AG09309 (cell line): ENCODE measurements around the genes PDP2, RRAD and RIPOR1.

GRCh38 chr16:66722672-66723949 is 26.6 kb upstream of the CMTM4 start:
- RRBS = no CpG with 5 or more reads among the region's 11 CpGs

DNA sequence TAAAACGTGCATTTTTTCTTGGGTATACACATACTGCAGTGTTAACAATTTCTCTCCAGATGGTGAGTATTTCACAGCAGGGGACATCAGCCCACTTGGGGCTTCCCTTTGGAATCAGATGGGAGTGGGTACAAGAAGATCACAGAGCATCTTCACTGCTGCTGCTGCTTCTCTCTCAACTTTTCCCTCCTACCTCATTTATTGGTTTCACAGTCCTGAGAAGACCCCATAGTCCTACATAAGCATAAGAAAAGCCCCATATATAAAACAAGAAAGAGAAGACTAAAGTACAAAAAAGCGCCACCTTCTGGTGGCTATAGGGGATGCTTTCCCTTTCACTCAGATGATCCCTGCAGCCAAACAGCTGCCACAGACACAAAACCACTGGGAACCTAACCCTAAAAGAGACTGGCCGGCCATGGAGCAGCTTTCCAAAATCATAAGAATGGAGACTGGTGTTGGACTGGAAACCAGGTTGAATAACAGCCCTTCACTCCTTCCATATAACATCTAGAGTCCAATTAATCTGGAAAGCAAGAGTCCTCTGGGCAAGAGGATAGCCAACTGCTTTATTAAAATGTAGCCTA is 11.5 kb downstream of the DYNC1LI2 start:
- RRBS = no CpG with 5 or more reads among the region's 3 CpGs

DNA sequence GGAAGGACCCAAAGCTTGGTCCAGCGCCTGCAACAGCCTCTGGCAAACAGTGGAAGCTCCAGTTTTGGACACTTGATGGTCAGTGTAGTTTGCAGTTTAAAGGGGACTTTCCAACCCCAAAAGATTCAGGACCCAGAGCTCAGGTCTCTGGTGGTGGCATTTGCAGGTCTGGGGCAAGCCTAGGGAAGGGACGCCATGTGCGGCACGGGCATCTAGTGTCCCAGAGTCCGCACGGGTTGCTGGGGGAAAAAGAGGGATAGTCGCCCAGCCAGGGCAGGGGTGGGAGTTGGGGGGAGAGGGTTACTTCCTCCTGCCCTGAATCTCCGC is 305 bp upstream of the CA7 start:
- RRBS = no CpG with 5 or more reads among the region's 8 CpGs

- RRBS = 5% methylated on average over 5 of the region's 88 CpGs
Measured at GRCh38 chr16:66880177-66881562, at the start of gene PDP2. Gene PDP2 (plus strand): TSS chr16:66880515.

GRCh38 chr16:66925397-66925982 is at the start of gene RRAD:
Gene RRAD (minus strand): TSS chr16:66925535.
- RRBS = 3% methylated on average over 3 of the region's 36 CpGs

- RRBS = no CpG with 5 or more reads among the region's 3 CpGs
Measured at GRCh38 chr16:67067585-67068224, 38.8 kb downstream of the CBFB start.

DNA sequence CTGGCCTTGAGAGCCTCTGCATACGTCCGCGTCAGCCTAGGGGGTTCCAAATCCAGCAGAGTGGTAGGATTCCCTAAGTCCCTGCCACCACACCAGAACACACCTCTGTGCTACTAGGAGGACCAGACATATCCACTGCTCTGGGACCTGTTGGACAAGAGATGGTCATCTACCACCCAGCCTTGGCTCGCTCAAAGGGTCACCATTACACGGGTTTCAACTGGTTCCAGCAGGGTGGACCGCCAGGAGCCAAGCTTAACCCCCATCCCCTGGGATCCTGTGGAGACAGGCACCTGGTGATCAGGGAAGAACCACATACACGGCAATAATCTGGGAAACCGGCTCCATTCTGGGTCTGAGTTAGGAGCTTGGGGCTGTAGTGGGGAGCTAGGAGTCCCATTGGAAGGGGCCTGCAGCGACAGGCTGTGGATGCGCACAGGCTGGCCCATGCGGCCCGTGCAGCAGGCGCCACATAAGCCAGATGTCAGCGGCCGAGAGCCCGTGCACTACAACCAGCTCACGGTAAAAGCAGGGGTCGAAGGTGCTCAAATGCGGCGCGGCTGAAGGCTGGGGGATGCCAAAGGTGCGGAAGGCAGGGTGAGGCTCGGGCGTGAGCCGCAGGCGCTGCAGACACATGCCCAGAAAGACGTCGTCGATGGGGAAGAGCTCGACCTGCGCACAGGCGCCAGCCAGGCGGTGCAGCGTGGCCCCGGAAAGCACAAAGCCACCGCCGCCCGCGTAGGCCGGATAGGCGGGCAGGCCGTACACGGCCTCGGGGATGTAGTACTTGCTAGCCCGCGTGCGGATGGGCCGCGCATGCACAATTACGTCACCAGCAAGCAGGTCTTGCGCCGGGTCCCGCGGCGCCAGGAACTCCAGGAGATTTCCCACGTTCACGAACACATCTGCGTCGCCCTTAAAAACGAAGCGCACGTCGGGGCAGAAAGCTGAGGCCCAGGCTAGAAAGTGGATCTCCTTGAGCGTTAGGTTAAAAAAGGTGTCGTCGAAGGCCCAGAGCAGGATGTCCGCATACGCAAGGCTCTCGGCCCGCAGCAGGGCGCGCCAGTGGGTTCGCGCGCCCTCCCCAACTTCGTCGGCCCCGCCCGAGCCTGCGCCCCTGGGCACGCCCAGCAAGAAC is 1.5 kb downstream of the B3GNT9 start:
- RRBS = no CpG with 5 or more reads among the region's 81 CpGs

DNA sequence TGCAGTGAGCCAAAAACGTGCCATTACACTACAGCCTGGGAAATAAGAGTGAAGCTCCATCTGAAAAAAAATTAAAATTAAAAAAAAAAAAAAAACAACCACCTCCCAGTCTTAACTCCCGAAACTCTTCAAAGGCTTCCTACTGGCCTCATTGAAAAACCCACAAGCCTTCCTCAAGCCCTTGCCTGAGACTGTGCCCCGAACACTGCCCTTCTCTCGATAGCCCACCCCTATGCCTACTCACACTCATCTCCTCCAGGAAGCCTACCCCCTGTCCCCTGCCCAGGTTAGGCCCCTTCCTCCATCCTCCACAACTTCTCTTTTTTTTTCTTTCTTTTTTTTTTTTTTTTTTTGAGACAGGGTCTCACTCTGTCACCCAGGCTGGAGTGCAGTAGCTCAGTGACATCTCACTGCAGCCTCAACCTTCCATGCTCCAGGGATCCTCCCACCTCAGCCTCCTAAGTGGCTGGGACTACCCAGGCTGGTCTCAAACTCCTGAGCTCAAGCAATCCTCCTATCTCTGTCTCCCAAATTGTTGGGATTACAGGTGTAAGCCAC is 2.9 kb upstream of the B3GNT9 start:
- RRBS = no CpG with 5 or more reads among the region's 4 CpGs

DNA sequence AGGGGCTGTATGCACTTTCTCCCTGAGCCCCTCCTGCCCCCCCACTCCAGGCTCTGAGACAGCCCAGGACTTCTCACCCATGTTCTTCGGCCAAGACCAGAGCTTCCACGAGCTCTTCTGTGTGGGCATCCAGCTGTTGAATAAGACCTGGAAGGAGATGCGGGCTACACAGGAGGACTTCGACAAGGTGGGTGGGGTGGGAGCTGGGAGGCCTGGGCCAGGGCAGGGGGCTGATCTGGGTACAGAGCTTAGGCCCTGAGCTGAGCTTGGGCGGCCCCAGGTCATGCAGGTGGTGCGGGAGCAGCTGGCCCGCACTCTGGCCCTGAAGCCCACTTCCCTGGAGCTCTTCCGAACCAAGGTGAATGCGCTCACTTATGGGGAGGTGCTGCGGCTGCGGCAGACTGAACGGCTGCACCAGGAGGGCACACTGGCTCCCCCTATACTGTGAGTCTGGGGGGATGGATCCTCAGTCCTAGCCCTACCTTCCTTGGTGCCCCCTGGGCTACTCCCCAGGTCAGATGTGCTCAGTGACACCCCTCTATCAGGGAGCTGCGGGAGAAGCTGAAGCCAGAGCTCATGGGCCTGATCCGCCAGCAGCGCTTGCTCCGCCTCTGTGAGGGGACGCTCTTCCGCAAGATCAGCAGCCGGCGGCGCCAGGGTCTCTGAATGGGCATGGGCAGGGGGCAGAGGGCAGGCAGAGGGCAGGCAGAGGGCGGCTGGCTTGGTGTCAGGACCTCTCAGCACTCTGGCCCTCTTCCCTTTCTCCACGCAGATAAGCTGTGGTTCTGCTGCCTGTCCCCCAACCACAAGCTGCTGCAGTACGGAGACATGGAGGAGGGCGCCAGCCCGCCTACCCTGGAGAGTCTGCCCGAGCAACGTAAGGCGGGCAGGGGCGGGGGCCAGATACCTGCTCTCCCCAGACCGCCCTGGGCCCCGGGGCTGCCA is 3.7 kb downstream of the ELMO3 start:
- RRBS = 92% methylated on average over 1 of the region's 32 CpGs

DNA sequence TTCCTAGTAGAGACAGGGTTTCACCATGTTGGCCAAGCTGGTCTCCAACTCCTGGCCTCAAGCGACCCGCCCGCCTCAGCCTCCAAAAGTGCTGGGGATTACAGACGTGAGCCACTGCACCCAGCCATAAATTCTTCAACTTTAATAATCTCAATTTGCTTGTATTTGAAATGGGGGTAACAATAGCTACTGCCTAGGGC is 5.6 kb upstream of the ZDHHC1 start:
- RRBS = no CpG with 5 or more reads among the region's 4 CpGs

DNA sequence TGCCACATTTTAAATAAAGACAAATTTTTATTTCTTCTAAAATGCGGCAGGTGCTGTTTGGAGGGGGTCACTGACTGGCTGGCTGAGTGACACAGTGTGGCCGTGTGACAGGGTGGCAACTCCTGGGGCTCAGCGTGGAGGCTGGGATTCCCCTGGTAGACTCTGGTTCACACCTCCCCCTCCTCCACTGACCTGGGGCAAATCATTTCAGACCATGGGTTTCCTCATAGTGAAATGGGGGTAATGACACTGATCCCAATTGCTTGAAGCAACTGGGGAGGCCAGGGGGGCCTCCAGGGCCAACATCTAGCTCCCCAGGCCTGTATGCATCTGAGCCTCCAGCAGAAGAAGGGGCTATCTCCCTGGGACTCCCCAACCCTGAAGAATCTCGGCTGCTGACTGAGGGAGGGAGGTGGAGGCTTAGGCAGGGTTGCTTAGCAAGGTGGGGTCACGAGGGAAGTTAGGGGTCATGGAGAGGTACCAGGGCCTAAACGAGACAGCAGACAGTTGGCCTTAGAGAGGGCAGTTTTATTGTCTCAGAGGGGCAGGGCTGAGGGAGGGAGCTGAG is 6.7 kb downstream of the HSD11B2 start:
- RRBS = no CpG with 5 or more reads among the region's 6 CpGs

GRCh38 chr16:67448337-67448981 is 17.5 kb downstream of the HSD11B2 start:
- RRBS = no CpG with 5 or more reads among the region's 9 CpGs

DNA sequence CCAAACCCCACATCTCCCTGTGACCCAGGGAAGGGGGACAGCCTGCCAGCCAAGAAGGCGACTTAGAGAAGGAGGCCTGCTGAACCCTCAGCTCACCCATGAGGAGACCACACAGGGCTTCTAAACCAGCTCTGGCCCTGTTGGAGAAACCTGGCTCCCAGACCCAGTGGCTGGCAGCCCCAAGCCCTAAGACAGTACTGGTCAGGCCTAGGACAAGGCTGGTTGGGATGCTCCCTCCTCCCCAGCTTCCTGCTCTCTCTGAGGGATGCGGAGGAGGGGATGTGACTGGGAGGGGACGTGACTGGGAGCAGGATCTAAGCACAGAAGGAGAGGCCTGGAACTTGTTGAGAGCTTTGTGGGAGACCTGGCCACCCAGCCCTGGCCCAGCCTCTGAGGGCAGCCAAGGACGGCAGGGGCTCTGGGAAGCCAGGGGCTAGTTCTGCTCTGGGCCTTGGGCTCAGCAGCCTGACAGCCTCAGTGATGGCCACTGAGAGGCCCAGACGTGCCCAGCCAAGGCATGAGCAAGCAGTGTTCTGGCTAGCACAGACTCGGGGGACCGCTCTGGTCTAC is 22.9 kb downstream of the ATP6V0D1 start:
- RRBS = no CpG with 5 or more reads among the region's 7 CpGs

DNA sequence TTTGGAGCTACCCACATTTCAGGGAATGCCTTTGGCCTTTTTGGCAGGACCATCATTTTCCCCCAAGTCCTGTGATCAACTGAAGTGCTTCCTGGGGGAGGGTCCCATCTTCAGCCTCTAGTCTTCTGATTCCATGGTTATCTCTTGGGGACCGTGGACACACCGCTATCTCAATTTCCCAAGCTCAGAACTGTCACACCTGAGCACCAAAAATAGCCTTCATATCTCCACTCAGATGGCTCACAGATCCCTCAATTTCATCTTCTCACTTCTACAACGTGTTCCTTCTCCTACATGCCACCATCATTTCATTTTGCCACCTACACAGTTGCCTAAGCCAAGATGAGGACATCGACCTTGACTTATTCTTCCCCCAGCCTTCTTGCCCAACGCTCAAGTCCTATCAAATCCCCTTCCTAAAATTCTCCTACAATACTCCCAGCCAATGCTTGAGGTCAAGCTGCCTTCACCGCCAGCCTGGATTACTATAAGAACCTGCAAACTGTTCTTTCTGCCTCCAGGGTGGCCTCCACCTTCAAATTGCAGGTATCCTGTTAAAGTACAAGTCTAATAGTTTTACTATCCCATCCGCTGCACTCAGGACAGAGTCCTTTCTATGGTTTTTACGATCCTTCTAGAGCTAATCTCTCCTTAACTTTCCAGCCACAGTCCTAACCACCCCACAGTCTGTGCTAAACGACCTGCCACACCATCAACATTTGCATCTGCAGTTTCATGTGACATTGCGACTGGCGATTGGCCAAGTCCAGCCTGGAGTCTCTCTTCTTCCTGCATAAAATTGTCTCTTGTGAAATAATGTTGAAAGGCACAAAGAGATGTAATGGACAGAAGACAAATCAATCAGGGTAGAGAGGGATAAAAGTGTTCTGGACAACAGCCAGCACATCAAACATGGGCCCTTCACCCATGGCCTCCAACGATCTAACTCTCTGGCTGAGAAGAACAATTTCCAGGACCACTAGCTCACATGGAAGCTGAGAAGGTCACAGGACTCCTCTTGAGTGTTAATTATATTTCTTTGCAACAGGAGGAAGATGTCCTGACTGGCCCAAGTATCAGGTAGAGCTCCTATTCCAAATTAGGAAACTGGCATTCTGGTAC is 6.0 kb downstream of the ATP6V0D1 start:
- RRBS = no CpG with 5 or more reads among the region's 12 CpGs

GRCh38 chr16:67528185-67529334 is at the start of gene RIPOR1:
Gene RIPOR1 (plus strand): TSS chr16:67528829.
- RRBS = 6% methylated on average over 54 of the region's 94 CpGs

- RRBS = no CpG with 5 or more reads among the region's 13 CpGs
Measured at GRCh38 chr16:67532963-67533947, 4.6 kb downstream of the RIPOR1 start.

DNA sequence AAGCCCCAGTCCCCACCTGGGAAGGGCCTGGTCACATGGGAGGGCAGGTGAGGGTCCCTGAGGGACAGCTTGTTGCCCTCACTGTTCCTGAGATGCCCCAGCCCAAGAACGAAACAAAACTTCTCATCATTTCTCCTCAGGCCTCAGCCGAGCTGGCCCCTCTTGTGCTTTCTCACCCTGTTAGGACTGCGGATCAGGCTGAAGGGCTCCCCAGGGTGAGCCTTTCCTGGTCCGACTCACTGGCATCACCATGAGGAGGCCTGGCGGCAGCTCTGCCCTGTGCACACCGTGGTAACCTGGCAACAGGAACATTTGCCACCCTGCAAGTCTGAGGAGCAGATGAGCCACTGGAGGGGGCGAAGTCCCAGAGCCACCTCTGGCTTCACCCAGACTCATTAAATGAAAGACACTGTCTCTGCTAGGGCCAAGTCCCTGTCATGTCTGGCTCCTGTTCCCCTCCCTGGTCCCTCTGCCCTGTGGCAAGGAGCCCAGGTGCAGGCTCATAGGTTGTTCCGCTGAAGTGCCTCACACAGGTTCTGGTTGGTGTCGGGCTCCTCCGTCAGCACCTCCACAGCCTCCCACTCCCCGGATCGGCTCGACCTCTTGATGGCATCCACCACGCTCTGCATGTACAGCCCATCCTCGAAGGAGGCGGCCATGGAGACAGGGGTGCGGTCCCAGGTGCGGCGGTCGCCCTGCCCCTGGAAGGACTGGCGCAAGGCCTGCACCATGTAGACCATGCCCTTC is 8.2 kb downstream of the C16orf86 start:
- RRBS = no CpG with 5 or more reads among the region's 21 CpGs

- RRBS = no CpG with 5 or more reads among the region's 7 CpGs
Measured at GRCh38 chr16:67677398-67678328, 11.0 kb downstream of the C16orf86 start.

- RRBS = 90% methylated on average over 2 of the region's 18 CpGs
Measured at GRCh38 chr16:67685385-67686262, 19.0 kb downstream of the C16orf86 start.

- RRBS = no CpG with 5 or more reads among the region's 11 CpGs
Measured at GRCh38 chr16:67718052-67718925, 827 bp downstream of the GFOD2 start.